Sternocleidomastoid (tissue), 1 donor: ENCODE measurements around a stretch of chr3.

DNA sequence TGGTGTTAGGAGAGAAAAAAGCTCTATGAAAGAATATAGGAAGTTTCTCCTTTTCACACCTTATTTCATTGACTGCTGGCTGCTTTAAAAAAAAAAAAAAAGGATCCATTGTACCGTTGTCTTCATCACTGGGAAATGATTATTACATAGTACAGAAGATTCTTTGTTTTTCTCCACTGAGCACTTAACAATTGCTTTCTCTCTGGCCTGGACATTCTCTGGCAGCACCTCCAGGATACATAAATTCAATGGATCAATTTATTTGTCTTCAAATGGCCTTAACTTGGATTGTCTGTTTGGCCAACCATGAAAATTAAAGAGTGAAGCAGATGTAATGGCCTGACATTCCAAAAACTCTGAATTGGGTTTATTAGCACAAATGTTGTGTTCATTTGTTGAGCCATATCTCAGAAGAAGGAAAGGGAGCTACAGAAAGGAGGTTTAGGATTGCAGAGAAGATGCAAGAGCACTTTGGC, 37.1 kb downstream of the DPH3 start:
- PRO-cap = no peak

GRCh38 chr3:16286659-16287561, 21.9 kb downstream of the OXNAD1 start:
- PRO-cap = no peak

DNA sequence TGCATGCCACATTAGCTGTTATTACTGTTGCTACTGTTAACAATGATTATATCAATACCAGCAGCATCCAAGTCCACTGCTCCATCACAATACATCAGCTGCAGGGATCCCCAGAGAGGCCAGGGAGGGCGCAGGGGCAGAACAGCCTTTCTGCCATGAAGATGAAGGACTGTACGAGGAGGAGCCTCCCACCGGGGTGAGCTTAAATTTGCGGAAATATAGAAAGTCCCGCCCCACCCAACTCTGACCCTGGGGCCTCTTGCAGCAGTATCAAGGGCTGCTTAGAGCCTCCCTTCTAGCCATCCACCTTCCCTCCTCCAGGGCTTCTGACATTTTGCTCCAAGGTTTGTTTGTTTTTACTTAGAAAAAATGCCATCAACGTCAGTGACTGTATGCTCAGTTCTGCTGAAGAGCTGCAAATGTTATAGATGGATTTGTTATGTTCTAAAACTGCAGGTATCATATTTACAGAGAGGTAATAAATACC, 30.8 kb downstream of the RFTN1 start:
- PRO-cap = no peak

DNA sequence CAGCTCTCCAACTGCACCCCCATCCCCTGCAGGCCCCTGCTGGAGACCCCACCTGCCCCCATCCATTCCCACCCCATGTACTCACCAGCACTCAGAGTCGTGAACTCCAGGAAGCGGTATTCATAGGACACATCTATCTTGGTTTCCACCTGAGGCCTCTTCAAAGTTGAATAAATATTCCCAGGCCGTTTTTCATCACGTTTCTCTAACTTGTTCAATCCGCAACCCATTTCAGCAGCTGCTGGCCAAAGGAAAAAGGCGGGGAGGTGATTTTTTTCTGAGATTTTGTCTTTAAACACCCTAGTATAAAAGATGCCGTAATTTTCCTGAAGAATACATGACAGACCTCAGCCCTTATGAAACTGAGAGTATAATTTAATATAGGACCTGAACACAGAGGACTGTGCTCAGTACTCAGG, 19.9 kb downstream of the RFTN1 start:
- PRO-cap = no peak

DNA sequence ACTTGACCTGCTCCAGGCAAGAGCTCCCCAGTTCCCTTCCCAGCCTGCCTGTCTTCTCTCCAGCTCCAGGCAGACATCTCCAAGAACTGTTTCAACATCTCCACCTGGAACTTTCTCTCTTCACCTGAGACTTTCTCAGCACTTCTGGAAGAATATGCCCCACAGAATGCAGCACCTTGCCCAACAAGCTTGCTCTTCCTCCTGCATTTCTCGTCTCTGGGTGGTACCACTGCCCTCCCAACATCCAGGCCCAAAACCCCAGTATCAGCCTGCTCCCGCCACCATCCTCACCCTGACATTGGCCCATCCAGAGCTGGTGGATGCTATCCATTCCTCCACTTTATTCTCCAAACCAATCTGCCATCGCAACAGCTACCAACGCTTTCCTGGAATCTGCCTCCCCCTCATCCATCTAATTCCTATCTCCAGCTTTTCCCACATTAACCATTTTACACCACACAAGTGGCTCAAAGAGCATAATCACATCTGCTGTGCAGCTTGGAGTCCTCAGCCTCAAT, 8.7 kb downstream of the RFTN1 start:
- PRO-cap = no peak

DNA sequence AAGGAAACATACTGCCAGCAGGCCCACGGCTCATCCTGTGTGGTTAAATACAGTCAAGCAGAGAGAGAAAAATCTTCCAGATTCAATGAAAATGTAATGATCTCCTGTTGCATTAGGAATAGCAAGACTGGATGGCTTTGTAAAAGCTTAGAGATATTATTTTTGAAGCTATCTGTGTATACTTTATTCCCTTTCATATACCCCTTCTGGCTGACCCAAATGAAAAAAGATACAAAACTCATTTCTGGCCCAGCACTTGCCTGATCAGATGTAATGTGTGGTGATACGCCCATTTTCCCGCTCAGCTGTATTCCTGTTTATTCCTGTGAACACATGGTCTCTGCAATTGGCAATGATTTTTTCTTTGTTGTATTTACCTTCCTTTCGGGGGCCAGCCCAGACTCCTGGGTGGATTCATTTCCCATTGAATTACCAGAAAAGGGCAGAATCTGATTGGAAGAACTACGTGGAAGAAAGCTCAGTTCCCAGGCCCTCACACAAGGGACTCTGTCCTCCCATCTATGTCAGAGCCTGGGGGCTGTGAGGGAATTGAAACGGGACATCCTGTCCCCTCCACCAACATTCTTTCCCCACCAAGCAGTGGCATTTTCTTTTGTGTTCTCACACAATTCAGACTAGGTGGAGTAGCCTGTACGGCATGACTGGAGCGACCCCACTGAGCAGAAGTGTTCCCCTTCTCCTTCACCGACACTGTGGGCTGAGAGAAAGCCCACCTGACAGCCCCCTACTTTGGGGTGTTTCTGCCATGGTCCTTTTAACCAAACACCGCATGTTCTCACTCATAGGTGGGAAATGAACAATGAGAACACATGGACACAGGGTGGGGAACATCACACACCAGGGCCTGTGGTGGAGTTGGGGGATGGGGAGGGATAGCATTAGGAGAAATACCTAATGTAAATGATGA, 31.9 kb upstream of the RFTN1 start:
- PRO-cap = no peak

DNA sequence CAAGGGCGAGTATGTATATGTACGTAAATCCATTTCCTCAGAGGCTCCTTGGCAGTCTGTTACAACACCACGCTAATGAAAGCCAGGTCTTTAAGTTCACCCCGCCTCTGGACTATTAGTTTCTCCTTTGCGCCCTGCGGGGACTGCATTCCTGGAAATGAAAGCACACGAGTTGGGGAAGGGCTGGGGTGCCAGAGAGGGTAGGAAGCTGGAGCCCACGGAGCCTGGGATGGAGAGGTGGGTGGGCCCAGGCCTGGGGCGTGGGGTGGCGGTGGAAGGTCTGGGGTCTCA, 1.7 kb upstream of the PLCL2 start:
- PRO-cap = no peak

DNA sequence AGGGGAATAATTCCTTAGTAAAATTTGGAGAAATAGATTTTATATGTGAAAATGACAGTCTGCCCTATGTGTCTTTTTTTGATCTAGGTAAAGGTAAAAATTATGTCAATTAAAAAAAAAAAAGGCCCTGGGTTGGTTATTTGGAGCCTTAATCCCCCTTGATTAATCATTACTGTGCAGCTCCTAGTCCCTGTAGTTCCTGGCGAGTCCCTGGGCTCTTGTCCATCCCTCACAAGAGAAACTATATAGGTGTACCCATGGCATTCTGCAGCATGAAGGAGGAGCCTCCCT, 12.4 kb downstream of the PLCL2 start:
- PRO-cap = no peak

GRCh38 chr3:16924028-16924302, 39.2 kb downstream of the PLCL2 start:
- PRO-cap = no peak

GRCh38 chr3:17077571-17078113, 192.9 kb downstream of the PLCL2 start:
- PRO-cap = no peak

DNA sequence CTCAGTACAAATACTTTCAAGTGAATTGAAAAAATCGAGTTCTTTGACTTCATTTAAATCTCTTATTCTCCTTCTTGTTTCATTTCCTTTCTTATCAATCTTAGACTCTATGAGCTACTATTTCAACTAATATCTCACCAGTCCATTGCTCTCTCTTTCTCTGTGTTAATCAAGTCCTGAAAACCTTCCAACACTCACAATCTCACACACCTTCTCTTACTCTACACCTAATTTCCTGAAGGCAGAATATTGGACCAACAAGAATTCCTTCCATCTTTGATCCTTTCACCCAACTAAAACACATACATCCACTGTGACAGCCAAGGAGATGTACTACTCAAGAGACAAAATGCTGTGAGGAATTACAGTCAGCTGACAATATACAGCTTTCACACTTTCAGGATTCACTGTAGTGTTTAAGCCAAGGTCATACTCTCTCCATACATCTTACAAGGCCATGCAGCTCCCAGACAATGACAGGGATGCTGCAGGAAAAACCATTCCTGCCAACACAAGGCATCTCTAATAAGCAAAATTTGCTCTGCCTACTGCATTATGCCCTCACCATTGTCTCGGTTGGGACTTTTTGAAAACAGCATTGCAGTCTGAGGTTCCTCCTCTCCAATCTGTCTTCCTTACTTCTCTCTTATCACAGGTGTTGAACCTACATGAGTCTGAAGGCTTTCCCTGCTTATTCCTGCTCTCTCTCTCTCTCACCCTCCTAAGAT, 170.8 kb downstream of the TBC1D5 start:
- PRO-cap = no peak

DNA sequence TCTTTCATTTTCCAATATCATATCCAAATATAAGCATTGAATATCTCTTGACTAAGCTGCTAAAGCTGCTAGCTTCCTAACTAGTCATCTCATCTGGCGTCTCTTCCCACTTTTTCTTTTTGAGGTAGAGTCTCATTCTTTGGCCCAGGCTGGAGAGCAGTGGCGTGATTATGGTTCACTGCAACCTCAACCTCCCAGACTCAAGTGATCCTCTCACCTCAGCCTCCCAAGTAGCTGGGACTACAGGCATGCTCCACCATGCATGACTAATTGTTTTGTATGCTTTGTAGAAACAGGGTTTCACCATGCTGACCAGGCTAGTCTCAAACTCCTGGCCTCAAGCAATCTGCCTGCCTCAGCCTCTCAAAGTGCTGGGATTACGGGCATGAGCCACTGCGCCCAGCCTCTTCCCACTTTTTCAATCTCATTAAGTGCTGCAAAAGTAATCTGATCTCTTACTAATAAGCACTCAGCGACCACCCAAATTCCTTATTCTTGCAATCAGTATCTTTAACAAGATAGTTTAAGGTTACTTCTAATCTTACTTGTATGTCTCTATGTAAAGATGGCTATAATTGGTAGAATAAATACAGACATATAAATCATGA, 132.2 kb downstream of the TBC1D5 start:
- PRO-cap = no peak

DNA sequence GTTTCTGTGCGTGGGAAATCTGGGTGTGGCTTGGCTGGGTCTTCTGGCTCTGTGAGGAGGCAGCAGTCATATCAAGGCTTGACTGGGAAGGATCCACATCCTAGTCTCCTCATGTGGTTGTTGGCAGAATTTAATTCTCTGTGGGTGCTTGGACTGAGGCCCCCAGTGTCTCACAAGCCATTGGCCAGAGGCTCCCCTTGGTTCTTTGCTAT, 102.7 kb upstream of the TBC1D5 start:
- PRO-cap = no peak

DNA sequence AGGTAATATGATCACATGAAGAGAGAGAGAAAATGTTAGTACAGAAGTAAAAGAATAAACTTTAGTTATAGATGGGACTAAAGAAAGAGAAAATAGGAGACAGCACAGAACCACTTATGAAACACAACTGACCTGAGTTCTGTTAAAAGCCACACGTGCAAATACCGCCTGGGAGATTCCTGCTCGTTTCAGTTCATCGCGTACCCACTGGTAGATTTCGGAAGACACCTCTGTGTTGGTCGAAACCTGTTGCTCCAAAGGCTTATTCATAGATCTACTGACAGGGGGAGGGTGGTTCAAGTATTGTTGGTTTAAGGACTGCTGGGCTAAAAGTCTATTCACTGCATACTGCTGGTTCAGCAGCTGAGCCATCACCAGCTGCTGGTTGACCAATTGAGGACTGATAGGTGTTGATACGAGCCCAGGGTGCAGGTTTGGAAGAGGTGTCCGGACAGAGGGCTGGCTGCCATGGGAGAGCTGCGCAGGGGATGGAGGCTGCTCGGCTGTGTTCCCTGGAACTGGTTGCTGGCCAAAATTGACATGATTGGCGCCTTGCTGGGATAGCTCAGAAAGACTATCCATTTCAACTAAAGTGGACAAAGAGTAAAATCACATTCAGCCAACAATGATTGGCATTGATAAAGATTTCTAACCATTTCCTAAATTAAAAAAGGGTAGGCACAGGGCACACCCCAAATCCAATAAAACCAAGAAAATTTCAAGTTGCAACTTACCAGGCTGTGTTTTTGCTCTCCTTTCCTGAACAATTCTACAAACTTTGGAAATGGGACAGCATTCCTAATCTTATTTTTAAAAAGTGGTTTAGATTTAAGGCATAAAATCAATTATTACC, 30.6 kb downstream of the SATB1 start:
- PRO-cap = no peak

DNA sequence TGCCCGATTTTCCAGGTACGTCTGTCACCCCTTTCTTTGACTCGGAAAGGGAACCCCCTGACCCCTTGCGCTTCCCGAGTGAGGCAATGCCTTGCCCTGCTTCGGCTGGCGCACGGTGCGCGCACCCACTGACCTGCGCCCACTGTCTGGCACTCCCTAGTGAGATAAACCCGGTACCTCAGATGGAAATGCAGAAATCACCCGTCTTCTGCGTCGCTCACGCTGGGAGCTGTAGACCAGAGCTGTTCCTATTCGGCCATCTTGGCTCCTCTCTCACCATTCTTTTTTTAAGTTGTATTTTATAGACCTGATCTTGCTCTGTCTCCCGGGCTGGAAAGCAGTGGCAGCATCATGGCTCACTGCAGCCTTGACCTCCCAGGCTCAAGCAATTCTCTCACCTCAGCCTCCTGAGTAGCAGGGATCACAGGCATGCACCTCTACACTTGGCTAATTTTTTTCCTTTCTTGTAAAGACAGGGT, 184.7 kb upstream of the KCNH8 start:
- PRO-cap = no peak

GRCh38 chr3:19347465-19348123, 199.3 kb downstream of the KCNH8 start:
- PRO-cap = no peak

DNA sequence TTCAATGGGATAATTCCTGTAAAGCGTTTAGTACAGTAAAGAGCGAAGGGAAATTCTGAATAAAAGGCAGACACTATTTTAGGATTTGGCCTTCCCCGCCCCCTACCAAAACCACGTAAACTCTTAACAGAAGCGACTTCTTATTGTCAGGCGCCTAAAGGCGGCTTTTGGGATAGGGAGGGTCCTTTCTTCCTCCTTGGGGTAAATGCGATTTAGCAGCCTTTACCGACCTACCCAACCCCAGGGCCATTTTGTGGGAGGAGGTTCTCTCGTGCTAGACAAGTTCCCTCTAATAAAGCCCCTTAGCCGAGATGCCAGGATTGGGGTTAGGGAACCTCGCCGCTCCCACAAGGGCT, 505 bp upstream of the RAB5A start:
- PRO-cap = unidirectional peak, minus-strand start at position 253 of the sequence

DNA sequence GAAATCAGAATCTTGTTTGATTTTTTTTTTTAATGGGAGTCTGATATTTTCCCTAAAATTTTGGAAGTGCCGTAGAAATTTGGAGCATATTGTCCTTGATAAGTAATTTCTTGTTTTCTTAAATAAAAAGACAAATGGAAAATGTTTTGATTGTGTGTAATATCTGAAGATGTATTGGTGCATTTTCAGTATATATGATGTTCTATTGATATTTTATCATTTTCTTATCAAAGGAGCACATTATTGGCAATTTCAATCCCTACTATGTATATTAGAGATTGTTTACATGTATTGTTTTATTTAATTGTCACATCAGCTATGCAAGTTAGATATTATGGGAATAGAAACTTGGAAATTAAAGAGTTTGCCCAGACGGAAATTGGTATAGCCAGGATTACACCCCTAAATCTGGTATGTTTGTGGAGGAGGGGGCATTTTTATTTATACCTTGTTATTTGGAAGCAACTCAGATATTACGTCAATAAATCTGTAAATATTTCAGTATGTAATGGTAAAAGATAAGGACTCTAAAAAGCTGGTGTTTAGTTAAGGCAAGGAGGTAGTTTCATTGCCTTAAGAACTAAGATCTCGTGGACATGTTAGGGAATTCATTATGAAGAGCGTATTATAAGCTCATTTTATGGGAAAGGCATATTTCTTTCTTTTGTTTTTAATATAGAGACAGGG, 2.0 kb downstream of the RAB5A start:
- PRO-cap = no peak

DNA sequence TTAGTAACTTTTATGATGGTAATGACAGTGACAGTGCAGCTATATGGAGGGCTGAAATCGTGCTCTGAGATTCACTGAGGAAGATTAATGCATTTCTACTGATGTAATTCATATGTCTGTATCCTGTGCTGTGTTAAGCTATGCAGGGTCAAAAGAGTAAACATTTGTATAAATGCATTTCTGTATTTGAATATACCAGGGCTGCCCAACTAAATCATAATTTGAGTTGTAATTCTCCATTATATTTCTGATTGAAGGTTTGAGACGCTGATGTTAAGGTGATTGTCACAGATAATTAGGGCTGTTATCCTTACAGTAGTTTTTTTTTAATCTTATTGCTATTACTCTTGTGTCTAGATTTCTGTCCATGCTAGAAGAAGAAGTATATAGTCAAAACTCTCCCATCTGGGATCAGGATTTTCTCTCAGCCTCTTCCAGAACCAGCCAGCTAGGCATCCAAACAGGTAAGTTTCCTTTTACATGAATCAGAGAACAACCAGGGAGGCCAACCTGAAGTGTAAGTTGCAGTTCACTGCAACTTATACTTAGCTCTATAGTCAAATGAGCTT, 71.4 kb downstream of the SGO1 start:
- PRO-cap = no peak

GRCh38 chr3:20141684-20142525, 44.1 kb downstream of the SGO1 start:
- PRO-cap = no peak